ENCODE data around the gene CNST.

- RRBS: no CpG with 5 or more reads among the region's 4 CpGs
Observed at GRCh38 chr1:243736831-243737677, 113.0 kb downstream of the AKT3 start.

DNA sequence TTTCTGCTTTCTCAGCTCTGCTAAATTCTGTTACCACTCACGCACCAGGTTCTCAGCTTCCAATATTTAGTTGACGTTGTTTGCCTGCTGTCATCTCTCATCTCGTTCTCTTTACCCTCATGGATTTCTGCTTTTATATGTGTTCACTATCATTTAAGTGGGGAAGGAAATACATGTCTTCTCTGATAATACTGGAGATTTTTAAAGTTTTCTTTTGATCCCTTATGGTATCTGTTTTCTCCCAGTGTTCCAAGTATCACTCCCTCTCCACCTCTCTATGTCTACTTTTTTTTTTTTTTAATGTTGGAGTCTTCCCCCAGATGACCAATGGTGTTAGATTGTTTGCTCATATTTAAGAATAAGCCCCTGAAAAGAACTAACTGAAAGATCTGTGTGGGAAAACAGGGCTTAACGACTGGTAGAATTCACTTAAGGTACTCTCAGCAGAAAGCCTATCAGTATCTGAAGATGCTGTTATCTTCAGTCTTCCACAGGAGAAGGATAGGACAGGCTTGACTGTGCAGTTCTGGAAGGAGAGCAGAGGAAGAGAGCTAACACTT lies 55.1 kb downstream of the AKT3 start:
- RRBS: no CpG with 5 or more reads among the region's 4 CpGs

GRCh38 chr1:243843070-243843572 lies 6.9 kb downstream of the AKT3 start:
- RRBS: no CpG with 5 or more reads among the region's 4 CpGs

DNA sequence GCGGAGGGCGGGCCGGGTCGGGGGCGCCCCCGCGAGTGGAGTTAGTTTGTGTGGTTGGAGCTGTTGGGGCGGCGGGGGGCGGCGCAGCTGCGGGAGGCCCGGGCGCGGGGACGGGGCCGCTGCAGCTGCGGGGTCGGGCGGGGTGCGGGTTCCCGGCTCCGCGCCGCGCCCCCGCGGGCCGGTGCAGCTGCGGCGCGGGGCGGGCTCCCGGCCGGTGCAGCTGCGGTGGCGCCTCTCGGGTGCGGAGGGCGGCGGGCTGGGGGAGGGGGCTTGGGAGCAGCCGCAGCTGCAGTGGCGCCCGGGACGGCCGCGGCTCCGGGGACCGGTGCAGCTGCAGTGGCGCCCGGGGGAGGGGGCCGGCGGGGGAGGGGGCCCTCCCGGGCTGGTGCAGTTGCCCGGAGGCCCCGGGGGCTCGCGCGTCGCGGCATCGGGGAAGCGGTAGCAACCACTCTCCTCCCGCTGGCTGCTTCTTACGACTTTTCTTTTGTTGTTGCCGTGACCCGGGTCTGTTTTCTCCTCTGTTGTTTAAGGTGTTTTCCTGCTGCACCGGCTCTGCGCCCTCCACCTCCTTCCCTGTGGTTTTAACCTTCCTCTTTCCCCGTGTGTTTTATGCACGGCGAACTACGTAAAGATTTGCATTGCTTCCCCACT lies 1.9 kb upstream of the ZBTB18 start:
- RRBS: under 1% methylated on average over 39 of the region's 73 CpGs

DNA sequence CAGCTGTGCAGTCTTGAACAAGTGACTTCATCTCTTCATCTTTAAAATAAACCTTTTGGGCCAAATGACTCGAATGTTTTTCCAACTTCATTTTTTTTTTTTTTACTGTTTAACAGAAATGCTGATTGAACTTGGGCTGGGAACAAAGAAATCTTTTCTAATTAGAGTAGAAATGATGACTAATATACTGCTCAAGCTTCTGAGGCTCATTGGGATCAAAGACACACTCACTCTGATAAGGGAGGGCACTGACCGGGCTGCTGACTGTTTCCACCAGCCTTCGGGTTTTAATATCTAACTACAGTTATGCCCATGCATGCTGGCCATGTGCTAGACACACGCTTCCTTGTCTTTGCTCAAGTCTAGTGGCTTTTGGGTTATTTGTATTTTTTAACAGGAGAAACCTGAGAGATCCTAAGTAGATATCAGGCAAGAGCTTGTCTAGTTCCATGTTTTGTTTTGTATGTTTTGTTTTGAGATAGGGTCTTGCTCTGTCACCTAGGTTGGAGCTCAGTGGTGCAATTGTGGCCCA lies 16.8 kb downstream of the ZBTB18 start:
- RRBS: no CpG with 5 or more reads among the region's 4 CpGs

- RRBS: no CpG with 5 or more reads among the region's 21 CpGs
Observed at GRCh38 chr1:244074451-244075230, 23.6 kb downstream of the ZBTB18 start.

- RRBS: no CpG with 5 or more reads among the region's 9 CpGs
Observed at GRCh38 chr1:244336694-244337050, 15.8 kb upstream of the C1orf100 start.

GRCh38 chr1:244435586-244436079 lies 16.1 kb downstream of the ADSS2 start:
- RRBS: no CpG with 5 or more reads among the region's 3 CpGs

DNA sequence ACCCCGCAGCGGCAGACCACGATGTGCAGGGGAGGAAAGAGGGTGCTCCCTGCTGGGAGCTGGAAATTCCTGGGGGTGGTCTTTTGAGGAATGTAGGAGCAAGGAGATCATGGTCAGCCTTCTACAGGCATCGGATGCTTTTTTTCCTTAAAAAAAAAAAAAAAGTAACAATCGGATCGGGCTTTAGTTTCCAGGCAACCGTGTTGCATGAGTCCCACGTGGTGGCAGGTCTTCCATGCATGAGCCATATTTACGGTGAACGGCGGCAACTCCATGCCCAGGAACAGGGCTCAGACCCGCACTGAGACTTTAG lies 30.5 kb upstream of the ENSG00000284188 start:
- RRBS: no CpG with 5 or more reads among the region's 12 CpGs

GRCh38 chr1:244833508-244834652 lies 1.6 kb upstream of the COX20 start:
- RRBS: no CpG with 5 or more reads among the region's 36 CpGs

DNA sequence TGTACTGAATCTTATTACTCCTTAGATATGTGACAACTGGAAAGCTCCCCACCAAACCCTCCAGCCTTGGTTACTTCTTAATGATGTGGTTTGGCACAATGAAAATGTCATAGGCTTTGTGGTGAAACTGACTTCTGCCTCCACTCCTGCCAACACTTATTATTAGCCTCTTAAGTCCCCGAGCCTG lies 4.2 kb downstream of the COX20 start:
- RRBS: no CpG with 5 or more reads among the region's 1 CpG

- RRBS: no CpG with 5 or more reads among the region's 12 CpGs
Observed at GRCh38 chr1:244841145-244842038, 5.9 kb downstream of the COX20 start.

- RRBS: no CpG with 5 or more reads among the region's 6 CpGs
Observed at GRCh38 chr1:244843481-244844295, 8.2 kb downstream of the COX20 start.

DNA sequence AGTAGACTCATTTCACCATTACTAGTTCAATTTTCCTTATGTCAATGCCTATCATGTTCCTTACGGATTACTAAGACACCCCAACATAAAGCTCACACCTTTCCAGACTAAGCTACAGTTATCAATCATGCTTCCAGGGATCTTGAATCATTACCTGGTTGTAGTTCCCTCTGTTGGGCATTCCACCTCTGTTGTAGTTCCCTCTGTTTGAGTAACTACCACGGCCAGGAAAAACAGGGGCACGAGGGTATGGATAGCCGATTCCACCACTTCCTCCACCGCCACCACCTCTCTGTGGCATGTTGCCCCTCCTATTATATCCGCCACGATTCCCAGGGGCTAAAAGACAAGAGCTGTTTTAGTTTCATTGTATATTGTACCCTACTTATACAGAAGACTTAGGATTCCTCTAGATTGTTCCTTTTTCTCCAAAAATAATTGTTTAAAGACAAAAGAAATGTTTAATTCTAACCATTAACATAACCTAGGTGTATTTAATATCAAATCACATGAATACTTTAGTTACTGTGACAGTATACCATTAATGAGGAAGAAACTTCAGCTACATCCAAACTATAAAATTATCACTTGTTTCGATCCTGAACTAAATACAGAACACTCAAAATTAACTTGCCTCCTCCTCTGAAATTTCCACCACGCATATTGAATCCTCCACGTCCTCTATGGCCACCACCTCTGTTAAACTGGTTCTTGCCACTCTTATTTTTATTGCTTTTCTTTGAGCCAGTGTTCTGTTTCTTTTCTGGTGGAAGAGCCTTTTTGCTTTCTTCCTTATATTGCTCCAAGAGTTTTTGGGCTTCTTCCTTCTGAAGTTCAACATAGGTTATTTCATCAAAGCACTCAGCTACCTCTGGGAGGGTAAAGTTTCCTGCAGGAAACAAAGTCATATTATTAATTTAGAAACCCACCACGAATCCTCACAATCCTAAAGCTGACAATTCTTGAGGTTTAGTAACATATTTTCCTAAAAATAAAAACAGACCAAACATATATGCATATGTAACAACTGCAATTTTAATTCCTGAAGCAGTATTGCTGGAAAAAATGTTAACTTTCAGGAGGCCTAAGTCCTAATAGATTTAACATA lies 8.7 kb downstream of the HNRNPU start:
- RRBS: no CpG with 5 or more reads among the region's 11 CpGs

GRCh38 chr1:244862757-244862911 lies 1.7 kb downstream of the HNRNPU start:
- RRBS: no CpG with 5 or more reads among the region's 9 CpGs

- RRBS: no CpG with 5 or more reads among the region's 13 CpGs
Observed at GRCh38 chr1:246035063-246035634, 471.9 kb downstream of the SMYD3 start.

- RRBS: no CpG with 5 or more reads among the region's 5 CpGs
Observed at GRCh38 chr1:246253758-246254514, 253.1 kb downstream of the SMYD3 start.

DNA sequence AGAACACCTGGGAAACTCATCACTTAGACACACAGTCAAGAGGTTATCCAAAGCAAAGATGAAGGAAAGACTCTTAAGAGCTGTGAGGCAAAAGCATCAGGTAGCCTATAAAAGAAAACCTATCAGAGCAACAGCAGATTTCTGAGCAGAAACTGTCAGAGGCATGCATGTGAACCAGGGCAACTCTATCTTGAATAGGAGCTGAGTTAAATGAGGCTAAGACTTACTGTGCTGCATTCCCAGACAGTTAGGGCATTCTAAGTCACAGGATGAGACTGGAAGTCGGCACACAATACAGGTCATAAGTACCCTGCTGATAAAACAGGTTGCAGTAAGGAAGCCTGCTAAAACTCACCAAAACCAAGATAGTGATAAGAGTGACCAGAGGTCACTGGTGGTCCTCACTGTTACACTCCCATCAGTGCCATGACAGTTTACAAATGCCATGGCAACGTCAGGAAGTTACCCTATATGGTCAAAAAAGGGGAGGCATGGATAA lies 150.1 kb downstream of the SMYD3 start:
- RRBS: no CpG with 5 or more reads among the region's 2 CpGs

- RRBS: under 1% methylated on average over 34 of the region's 82 CpGs
Observed at GRCh38 chr1:246566092-246567161, at the start of gene CNST. Gene CNST (plus strand): TSS chr1:246566456.